H7 (cell line): ENCODE measurements around a stretch of chr14.

DNA sequence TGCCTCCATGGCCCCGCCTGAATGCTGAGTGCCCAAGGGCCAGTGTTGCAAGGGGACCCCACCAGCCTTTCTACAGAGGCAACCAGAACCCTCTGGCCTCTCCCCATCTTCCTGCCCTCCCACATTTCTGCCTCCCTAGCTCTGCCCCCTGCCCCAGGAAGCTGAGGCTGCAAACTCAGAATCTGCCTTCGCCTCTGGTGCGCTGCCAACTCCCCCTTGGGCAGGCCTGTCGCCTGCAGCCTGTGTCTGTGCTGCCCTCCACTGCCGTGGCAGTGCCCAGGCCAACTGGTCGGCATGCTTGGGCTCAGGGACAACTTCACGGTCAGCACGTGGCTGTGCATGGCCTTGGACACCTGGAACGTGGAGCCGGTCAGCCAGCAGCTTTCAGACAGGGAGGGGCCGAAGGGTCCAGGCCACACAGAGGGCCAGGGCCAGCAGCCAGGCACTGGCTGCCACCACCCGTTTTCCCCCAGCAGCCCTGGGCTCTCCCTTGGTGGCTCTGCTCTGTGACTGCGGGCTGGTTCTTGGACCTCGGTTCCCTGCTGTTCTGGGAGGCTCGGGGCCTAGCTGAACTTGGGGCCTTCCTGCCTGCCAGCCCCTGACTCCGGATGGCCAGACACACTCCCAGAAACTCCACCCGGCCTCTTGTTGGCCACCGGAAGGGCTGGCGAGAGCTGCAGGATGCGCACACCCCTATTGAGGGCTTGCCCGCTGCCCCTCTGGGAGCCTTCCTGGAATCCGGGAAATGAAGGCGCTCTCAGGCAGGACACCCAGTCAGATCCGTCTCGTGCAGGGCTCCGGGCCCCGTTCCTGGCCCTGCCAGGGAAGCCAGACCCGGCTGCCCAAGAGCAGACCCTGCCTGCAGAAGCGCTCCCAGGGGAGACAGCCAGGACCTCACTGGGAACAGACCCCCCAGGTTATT lies 34.1 kb upstream of the PPP1R13B start:
- RAMPAGE, long total RNA, result no peak

- RAMPAGE, long total RNA, result no peak
Measured at GRCh38 chr14:103889613-103890273, 31.6 kb downstream of the ATP5MJ start.

DNA sequence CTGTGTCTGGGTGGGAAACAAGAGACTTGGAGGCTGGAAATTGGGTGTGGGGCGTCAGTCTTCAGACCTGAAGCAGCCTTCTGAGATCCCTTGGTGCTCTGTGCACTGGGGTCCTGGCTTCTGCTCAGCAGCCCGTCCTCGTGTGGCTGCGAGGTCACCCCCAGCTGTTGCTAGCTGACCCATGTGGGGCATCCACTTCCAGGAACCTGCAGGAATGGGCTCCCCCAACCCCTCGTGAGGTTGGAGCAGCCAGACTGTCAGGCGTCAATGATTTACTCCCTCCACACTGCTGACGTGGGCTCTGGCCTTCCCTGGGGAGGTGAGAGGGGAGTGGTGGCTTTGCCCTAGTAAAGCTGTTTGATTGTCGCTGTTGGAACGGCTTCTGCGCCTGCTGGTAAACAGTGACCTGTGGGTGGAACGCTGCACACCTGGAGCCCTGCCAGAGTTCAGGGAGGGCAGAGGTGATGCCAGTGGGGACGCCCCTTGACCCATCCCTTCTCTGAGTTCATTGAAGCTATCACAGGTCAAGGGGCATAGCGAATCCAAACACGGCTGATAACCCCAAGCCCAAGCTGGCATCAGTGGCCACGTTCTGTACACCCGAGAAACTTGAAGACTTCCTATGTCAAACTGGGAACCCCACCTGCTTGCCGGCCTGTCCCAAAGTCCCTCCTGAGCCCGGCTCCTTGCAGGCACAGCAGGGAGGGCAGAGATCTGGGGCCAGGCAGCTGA lies 2.5 kb downstream of the ASPG start:
- RAMPAGE, long total RNA, result no peak

GRCh38 chr14:104117798-104118442 lies 20.5 kb upstream of the KIF26A start:
- RAMPAGE, long total RNA, result no peak

- RAMPAGE, long total RNA, result no peak
Measured at GRCh38 chr14:104224270-104225044, 86.1 kb downstream of the KIF26A start.

DNA sequence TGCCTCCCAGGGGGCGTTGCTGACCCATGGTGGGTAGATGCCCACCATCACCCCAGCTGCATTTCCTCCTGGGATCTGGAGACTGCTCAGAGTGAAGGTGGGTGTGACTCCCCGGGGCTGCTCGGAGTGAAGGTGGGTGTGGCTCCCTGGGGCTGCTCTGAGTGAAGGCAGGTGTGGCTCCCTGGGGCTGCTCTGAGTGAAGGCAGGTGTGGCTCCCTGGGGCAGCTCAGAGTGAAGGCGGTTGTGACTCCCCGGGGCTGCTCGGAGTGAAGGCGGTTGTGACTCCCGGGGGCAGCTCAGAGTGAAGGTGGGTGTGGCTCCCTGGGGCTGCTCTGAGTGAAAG lies 86.7 kb downstream of the KIF26A start:
- RAMPAGE, long total RNA, result no peak

DNA sequence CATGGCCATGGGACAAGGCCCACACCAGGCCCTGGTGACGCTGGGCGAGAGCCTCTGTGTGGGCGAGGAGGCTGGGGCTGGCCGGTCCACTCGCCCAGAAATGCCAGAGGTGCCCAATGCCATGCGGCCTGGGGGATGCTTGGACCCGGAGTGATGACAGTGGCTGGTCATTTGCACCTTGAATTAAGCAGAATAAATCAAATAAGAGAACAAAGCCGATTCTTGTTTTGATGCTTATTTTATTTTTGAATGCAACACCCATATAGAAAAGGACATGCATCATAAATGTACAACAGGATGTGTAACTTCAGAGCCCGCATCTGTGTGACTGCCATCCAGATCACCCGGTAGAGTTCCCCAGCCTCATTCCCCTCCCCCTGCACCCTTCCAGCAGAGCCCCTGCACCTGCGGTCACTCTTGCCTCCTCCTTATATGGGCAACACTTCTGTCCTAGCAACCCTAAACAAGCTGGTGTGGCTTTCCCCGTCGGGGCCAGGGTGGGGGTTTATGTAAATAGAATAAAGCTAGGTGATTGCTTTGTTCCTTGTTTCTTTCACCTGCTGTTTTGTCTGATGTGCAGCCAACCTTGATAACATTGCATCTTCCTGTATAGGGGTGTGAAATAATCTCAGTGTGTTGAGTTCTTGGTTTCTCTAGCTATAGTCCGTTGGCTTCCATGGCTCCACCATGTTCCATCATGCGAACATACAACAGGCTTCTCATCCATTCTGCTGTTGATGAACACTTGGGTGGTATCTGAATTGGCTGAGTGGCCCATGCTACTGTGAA lies 102.0 kb downstream of the KIF26A start:
- RAMPAGE, long total RNA, result no peak

- RAMPAGE, long total RNA, result no peak
Measured at GRCh38 chr14:104291358-104292089, 153.1 kb downstream of the KIF26A start.

DNA sequence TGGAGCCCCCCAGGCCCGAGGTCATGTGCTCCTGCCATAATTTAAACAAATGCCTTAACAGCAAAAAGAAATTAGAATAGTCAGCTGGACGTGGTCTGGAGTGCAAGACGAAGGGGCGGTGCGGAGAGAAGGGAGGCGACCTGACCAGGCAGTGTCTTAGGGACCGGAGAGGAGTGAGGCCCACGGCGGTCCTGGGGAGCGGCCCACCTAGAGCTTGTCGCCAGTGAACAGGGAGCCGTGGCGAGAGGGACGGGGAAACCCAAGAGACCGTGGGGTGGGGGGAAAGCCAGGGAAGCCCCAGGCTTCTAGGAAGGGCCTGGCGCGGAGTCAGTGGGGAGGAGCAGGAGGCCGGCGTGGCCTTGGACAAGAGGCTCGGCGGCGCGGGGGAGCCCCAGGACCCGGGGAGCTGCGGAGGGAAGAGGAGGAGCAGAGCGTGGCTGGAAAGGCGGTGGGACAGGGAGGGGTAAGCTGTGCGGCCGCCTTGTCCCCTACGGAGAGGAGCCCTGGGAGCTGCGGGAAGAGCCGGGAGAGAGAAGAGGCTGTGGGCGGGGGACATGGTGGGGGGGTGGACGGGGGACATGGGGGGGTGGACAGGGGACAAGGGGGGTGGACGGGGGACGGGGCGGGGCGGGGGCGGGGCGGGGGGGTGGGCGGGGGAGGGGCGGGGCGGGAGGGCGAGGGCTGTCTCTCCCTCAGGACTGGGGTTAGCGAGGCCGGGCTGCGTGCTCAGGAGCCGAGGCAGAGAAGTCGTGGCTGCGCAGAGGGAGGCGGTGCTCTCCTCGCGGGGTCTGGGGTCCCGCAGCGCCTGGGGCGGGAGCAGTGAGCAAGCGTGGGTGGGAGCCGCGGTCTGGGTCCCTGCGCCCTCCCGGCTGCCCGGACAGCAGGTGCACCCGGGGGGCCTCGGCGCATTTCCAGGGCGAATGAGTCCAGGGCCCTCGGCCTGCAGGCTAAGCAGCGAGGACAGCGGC lies 118.3 kb upstream of the C14orf180 start:
- RAMPAGE, long total RNA, result no peak

GRCh38 chr14:104580854-104581671 lies 1.5 kb downstream of the C14orf180 start:
- RAMPAGE, long total RNA, result no peak

DNA sequence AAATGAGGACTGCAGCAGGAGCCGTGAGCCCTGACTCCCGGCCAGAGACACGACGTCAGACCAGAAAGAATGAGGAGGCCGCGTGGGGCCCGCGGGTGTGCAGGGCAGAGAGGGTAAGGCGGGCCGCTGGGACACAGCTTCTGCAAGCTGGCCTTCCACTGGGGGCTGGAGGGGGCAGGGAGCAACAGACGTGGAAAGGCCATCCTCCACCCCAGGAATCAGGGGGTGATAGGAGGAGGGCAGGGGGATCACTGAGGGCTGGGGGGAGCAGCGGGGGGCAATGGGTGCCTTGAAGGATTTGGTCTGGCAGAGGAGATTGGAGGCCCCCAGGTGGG lies 6.8 kb downstream of the C14orf180 start:
- RAMPAGE, long total RNA, result no peak

DNA sequence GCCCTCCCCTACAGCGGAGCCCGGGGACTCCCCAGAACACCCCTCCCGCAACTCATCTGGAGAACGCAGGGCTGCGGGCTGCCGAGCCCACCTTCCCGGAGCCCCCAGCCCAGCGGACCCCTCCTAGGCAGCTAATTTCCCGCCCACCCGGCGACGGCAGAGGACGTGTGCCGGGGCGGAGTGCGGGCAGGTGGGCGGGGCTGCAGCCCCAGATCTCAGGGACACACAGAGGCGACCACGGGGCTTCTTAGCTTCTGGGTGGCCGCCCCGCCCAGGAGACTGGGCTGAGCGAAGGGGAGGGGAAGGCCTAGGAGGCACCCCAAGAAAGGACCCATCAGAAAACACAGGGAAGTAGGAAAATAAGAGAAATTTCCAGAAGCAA lies 11.5 kb upstream of the INF2 start:
- RAMPAGE, long total RNA, result no peak

GRCh38 chr14:104712365-104712709 lies 11.7 kb upstream of the ADSS1 start:
- RAMPAGE, long total RNA, result no peak

- RAMPAGE, long total RNA, result no peak
Measured at GRCh38 chr14:104723520-104723868, 535 bp upstream of the ADSS1 start.

DNA sequence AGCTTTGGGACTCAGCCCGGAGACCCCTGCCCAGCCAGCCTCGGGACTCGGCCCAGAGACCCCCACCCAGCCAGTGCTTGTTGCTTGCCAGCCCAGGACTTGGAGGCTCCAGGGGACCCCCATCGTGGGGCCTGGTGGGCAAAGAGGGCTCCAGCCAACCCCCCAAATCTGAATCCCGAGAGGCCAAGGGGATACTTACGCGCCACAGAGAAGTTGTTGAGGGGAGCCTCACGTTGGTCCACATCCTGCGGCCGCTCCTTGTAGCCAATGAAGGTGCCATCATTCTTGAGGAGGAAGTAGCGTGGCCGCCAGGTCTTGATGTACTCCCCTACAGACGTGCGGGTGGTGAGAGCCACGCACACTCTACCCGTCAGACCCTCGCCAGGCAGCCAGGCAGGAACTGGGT lies 15.7 kb downstream of the AKT1 start:
- RAMPAGE, long total RNA, result no peak

DNA sequence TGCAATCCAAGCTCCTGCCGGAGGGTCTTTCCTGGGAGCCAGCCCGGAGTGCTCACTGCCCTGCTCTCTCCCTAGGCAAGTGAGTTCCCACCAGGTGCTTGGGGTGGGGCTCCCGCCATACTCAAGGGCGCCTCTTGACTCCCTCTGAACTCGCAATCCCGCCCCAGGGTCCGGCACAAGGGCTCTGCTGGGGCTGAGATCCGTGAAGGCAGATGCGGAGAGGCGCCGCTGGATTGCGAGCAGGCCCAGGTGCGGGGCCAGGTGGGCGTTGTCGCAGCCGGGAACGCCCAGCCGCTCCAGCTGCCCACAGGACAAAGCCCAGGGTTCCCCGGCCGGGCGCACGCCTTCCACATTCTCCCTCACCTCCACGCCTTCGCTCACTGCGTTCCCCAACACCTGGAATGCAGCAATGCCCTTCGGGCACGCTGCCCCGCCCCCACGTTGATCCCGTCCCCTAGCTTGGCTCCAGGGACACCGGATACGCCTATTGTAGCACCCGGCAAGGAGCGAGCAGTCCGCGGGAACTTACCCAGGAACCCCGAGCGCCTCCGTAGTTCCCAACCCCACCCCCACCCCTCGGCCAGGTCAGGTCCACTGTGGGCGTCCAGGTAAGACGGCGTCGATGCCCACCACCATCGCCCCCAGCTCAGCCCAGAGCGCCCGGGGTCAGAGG lies 905 bp upstream of the CEP170B start:
- RAMPAGE, long total RNA, result no peak

DNA sequence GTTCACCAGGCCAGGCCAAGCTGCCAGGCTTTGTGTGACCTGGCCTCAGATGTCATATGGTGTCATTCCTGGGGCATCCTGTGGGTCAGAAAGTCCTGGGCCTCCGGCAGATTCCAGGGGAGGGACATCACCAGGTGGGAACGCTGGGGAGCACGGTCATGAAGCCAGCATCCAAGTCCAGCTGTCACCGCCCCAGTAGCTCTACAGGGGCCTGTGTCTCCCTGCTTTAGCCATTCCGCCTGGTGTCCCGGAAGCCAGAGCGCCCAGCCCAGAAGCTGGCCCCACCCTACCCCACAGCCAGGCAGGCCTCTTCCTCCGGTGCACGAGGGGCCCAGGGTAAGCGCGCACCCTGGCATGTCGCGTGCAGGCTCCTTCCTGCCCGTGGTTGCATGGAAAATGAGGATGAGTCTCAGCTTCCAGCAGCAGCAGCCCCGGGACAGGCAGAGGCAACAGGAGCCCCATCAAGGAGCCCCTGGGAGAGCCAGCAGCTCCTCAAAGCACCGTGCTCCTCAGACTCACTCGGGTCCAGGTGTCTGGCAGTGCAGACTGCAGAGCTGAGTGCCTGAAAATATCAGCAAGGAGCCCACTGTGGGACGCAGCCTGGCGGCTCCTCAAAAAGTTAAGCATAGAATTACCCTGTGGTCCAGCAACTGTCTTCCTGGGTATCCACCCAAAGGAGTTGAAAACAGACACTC lies 1.6 kb upstream of the NUDT14 start:
- RAMPAGE, long total RNA, result no peak

DNA sequence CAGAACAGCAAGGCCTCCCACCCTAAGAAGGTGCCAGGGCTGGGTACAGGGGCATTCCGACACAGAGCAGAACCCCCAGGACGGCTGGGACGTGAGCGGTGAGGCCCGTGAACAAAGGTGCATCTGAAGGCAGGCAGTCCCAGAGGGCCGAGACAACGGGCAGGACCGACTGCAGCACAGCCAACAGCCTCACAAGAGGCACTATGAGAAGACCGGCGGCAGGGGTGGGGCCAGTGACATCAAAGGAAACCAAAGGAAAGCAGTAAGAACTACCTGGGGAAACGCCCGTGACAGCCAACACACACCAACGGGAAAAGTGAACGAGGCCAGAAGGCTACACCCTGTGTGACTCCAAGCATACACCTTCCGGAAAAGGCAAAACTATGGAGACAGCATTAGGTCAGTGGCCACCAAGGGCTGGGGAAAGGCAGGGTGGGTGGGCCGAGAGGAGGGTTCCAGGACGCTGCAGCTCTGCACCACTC lies 9.2 kb downstream of the BTBD6 start:
- RAMPAGE, long total RNA, result no peak

DNA sequence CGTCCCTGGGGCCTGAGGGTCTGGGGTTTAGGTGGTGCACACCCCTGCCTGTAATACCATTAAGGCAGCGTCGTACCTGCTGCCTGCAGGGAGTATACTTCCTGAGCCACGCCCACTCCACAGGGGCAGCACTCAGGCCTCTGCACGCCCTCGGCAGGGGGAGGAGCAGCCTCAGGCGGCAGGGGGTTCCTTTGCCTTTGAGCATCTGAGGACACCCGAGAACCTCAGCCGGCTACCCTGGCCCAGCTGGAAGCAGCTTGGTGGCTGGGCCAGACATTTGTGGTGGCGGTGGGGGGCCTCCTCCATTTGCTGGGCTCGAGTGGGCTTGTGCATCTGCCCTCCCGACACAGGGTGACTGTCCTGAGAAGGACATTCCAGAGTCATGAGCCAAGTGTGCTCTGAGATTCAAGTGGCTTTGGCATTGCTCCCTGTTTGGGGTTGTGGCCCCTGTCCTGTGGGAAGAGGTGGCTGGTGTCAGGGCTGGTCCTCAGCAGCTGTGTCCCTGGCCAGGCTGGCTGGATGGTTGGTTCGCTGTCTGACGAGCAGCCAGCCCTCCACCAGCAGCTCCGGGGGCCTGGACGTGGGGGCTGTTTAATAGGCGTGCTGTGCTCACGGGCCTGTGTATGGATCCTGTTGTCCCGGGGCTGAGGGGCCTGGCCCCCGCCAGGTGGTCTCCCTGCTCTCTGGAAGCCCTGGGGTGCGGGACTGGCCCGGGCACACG lies 9.0 kb upstream of the CRIP2 start:
- RAMPAGE, long total RNA, result no peak

- RAMPAGE, long total RNA, result no peak
Measured at GRCh38 chr14:105472314-105473178, 2.1 kb upstream of the CRIP2 start.